Aortic smooth muscle cell (primary cell): ENCODE results near the genes DCTN2 and TSFM.

DNA sequence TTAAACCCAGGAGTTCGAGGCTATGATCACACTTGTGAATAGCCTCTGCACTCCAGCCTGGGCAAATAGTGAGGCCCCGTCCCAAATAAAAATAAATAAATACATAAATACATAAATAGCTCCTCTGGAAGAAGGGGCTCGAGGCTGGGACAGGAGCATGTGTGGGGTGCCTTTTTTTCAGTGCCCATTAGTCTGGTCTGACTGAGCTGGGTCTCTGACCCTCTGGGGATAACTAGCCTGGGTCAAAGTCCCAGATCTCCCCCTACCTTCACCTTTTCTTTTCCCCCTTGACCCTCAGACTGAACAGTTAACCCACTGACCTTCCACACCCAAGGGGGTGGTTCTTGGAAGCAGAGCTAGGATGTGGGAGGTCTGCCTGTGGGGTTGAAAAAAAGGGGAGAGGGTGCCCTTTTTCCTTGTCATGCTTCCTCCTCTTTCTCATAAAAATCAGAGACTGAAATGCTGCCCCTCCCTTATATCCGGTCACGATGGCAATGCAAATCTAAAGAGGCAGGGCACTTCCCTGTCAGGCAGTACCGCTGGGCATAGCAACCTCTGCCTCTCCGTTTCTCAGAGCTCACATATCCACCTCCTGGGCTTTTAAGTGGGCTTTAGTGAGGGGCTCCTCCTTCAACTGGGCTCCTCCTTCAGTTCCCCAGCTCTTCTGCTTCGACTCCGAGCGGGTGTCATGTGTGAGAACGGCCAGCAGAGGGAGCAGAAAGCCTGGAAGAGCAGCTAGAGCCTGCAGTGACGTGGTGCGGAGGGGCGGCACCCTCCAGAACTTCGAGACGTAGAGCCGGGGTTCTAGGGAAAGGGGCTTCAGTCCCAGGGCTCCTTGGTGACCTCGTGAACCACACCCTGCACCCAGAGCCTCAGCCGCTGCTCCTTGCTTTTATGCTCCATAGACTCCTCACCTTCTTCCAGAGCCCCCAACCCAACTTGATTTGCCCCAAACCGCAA, 744 bp upstream of the GLI1 start:
- RRBS = no CpG with 5 or more reads among the region's 20 CpGs

GRCh38 chr12:57474658-57475145, 5.0 kb downstream of the ARHGAP9 start:
- RRBS = no CpG with 5 or more reads among the region's 8 CpGs

DNA sequence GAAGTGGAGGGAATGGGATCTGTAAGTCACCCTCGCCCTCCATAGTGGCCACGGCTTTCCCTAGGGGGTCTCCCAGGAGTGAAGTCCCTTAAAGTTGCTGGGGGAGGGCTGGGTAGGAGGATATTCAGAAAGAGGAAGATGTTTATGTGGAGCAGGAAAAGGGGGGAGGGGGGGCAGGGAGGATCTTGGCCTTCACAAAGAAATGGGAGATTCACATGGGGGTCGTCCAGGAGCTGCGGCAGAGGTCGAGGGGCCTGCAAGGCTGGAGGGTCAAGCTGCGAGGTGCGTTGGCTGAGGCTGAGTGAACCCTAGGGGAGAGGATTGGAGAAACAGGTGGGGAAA, 3.0 kb downstream of the ARHGAP9 start:
- RRBS = no CpG with 5 or more reads among the region's 7 CpGs

DNA sequence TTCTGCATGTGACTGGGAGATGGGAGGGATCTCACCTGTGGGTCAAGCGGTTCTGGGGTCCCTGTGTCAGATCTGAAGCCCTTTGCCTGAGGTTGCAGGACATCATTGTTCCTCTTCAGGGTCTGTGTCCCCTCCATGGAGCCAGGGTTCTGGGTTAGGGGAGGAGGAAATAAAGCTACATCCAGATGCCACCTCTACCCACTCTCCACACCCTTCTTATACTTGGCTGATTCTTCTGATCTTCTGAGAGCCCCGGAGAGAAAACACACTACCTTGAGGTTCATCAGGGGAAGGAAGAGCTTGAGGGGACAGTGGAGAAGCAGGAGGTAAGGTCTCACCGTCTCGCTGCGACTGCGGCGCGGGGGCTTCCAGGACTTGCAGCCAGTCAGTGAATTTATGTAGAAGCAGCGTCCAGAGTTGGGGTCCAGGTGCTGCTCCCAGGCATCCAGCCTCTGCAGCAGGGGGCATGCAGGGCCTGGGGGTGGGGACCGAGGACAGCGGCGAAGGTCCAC, 2.5 kb downstream of the ARHGAP9 start:
- RRBS = no CpG with 5 or more reads among the region's 12 CpGs

GRCh38 chr12:57491205-57492301, 3.7 kb downstream of the MARS1 start:
- RRBS = no CpG with 5 or more reads among the region's 16 CpGs

GRCh38 chr12:57519569-57519769, 845 bp downstream of the DDIT3 start:
- RRBS = no CpG with 5 or more reads among the region's 3 CpGs

GRCh38 chr12:57521482-57521923, 1.1 kb upstream of the MBD6 start:
- RRBS = 44% methylated on average over 4 of the region's 18 CpGs

DNA sequence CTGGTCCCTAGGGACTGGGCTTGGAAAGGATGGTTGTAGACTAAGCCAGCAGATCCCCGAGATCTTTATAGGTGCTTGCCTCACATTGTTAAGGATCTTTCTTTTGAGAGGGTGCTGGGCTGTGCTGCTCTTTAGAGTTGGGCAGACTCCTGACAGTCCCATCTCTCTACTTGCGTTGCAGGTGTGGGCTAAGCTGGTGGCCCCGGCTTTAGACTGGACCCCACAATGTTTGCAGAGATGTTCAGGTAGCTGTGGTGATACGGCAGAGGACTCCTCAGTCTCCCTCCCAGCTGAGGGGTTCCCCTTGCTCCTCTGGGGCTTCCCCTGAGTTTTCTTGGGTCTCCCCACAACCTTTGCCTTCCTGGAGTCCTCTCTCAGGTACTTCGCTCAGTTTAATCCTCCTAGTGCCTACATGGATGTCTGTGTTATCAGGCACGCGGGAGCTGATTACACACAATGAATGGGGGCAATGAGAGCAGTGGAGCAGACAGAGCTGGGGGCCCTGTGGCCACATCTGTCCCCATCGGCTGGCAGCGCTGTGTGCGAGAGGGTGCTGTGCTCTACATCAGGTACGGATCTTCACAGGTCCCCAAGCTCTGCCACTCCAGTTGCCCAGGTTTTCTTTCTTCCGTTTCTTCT, 1.3 kb downstream of the MBD6 start:
- RRBS = no CpG with 5 or more reads among the region's 12 CpGs

DNA sequence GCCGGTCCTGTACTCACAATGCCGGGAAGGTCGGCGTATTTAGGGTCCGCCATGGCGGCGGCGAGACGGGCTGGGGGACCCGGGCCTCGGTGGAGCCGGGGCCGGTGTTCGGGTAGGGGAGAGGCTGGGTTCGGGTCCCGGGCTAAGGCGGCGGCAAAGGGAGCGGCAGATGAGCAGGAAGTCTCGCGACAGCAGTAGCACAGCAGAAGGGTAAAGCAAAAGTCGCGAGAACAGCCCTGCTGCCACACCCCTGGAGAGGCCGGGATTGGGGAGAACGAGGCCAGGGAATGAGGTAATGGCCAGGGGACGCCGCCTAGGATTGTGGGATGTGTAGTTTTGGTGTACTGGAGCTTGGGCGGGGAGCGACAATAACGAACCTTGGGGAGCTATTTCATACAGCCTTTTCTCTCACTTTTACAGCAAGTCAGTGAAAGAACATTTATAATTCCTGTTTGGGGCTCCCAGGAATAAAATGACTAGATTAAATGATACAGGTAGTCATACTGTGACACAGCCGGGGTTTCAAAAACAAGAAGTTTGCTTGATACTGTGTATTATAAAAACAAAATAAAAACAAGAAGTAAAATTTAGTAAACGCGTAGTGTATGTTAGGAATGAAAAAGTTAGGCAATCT, at the start of gene DCTN2:
TSS of gene DCTN2 (minus strand) at position 182 of the 634 bp plus-strand sequence.
- RRBS = 1% methylated on average over 10 of the region's 33 CpGs

- RRBS = no CpG with 5 or more reads among the region's 2 CpGs
Measured at GRCh38 chr12:57616739-57617314, 5.6 kb downstream of the ARHGEF25 start.

GRCh38 chr12:57744250-57744952, 438 bp upstream of the TSPAN31 start:
- RRBS = no CpG with 5 or more reads among the region's 27 CpGs

- RRBS = under 1% methylated on average over 19 of the region's 48 CpGs
Measured at GRCh38 chr12:57782430-57783403, at the start of gene TSFM. Gene TSFM, plus strand, starts transcription at chr12:57782787.

GRCh38 chr12:57844224-57845028, 2.1 kb downstream of the CTDSP2 start:
- RRBS = 2% methylated on average over 3 of the region's 14 CpGs

DNA sequence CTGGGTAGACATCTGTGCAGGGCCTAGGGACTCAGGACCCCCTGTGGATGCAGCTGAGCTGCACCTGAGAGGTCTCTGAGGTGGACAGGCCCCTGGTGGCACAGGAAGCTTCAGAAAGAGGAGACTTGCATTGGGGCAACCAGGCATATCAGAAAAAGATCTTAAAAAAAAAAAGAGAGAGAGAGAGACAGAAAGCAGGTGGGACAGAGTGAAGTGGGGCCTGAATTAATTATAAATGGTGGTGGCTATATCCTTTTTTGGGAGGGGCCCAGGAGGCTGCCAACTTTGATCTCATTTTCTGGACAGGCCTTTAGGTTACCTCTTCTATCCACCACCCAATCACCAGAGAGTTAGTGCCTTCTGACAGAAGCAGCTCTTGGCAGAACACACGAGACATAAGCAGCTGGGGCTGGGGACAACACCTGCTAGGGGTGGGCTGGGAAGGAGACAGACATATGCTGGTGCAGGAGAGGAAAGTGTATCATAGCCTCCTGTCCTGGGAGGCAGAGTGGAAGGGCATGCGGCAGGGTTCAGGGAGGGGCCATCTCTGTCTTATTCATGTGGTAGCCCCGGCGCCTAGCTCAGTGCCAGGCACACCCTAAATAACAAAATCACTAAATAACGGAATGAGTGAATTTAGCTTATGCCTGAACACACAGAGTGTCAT, 46.6 kb upstream of the ATP23 start:
- RRBS = no CpG with 5 or more reads among the region's 5 CpGs

DNA sequence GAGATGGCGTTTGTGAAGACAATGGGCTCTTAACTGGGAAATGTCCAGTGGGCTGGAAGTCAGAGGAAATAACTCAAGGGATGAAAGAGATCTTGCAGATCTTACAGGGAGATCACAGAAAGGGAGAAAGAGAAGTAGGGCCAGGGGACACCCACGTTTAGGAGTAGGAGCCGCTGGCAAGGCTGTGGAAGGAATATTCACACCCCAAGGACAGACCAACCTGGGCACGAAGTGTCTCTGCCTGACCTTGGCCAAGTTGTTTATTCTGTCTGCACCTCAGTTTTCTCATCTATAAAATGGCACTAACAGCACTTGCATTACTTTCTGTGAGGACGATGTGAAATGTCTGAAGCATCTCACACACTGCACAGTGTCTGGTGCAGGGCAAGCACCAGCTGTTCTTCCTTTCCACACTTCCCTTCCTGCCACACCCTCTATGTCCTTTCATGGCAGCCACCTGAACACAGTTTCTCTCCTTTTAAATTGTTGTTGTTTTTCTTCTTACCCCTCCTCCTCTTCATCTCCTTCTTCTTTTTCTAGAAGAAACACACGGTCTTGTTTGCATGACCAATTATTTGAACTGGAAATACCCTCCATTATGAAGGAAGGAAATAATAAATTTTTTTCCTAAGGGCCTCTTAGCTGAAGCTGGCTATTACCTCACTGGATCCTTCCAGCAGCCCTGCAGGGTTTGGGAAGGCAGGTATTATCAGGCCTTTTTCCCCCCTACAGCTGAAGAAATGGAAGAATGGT, 43.0 kb upstream of the ATP23 start:
- RRBS = no CpG with 5 or more reads among the region's 6 CpGs

DNA sequence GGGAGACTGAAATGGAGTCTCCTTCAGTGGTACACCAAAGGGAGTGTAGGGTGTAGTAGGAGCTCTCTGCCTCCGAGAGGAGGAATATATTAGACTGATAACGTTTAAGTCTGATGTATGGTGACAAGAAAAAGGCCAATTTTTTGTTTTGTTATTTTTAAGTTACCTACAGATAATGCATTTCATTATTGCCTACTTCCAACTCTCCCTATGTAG, 58.6 kb upstream of the MON2 start:
- RRBS = no CpG with 5 or more reads among the region's 2 CpGs

DNA sequence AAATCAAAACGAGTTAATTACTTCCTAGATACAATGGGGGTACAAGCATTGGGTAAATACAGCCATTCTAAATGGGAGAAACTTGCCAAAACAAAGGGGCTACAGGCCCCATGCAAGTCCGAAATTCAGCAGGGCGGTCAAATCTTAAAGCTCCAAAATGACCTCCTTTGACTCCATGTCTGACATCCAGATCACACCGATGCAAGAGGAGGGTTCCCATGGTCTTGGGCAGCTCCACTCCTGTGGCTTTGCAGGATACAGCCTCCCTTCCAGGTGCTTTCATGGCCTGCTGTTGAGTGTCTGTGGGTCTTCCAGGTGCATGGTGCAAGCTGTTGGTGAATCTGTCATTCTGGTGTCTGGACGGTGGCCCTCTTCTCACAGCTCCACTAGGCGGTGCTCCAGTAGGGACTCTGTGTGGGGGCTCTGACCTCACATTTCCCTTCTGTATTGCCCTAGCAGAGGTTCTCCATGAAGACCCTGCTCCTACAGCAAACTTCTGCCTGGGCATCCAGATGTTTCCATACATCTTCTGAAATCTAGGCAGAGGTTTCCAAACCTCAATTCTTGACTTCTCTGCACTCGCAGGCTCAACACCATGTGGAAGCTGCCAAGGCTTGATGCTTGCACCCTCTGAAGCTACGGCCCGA, 45.8 kb downstream of the MON2 start:
- RRBS = no CpG with 5 or more reads among the region's 9 CpGs

DNA sequence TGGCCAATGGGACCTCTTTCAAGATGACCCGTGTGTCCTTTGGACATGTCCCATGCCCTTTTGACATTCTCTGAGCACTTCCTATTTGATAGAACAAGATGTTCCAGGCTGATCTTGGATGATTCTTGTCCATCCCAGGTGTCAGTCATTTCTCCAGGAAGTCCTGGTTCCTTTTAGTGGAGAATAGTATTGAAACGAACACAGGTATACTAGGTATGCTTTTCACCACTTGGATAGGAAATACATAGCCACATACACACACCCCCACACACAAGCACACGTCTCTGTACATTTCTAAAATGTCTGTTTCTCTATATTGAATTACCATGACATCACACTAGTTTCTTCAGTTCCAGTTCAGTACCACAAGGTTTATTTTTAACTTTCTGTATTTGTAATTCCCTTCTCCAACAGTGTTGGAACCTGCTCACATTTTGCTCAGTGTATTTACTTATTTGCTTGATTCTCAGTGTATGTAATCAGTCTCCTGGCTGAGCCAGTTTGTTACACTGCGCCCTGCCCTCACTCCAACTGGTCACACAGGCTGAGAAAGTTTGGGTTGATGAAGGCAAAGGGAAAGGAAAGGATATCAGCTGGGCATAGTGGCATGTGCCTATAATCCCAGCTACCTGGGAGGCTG, 67.0 kb downstream of the MON2 start:
- RRBS = no CpG with 5 or more reads among the region's 4 CpGs

DNA sequence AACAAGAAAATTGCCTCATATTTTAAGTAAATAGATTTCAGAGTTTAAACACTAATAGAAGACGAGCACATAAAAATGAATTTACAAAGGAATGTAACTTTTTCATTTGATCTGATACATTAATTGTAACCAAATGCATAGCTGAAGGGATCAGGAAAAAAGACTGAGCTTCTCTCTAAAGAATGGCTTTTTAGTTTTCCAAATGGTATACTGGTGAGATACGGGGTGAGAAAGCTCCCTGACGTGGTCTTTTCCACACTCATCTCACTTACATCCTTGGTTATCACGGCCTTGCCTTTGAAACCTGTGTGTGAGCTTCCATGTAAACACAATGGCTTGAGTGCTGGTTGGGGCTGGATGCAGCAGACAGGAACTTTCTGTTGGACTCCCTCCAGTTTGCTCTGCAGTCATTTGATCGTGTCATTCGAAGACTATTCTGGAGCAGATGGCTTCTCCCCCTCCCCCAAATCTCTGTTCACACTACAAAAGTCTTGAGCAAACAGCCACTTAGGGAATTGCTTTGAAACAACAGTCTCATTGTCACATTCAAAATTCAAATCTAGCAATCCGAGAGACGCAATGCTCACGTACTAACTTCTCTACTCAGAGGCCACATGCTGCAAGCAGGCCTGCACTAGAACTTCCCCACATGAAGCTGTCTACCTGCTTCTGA, 214.4 kb downstream of the PPM1H start:
- RRBS = no CpG with 5 or more reads among the region's 9 CpGs